Hair follicular keratinocyte (primary cell): Measurements from ENCODE around the gene CCR8.

DNA sequence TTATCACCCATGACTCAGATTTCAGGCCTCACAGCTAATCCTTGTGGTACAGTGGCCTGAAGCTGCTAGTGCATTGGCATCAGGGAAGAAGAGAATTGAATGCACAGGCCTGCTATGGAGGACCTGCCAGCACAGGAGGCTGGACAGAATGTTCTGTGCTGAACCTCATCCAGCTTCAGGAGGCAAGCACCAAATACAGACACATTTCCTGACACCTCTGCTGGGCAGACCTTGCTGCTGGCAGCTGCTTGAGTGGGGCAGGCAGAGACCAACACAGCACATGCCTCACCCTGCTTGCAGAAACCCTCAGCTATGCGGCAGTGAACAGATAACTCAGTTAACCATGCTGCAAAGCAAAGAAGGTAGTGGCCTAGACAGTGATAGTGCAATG is 68.0 kb upstream of the SCN5A start:
- RAMPAGE, long total RNA: no peak

- RAMPAGE, long total RNA: no peak
These were observed 18.3 kb downstream of the TTC21A start for GRCh38 chr3:39125633-39126267.

DNA sequence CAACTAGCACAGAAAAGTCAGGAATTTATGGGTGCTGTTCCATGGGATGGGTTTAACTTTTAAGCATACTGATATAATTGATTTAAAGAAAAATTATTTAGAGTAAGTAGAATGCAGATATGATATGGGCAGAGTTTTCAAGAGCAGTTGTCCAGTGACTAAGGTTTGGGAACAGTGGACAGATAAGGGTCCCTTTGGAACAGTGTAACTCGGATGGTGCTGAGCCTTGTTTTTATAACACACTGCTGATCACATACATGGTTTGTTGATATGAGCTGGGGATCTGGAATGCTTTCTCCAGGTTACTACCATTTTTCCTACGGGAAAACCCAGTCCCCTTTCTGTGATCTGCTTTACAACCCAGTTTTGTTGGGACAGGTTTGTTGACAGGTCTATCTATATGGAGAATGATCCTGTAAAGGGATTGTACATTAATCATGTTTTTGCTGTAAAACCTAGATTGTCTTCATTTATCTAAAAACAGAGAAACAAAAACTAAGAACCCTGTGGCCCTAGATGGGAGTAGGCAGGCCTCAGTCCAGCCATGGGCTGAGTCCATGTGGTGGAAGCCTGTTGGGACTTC is 13.4 kb downstream of the CSRNP1 start:
- RAMPAGE, long total RNA: no peak

DNA sequence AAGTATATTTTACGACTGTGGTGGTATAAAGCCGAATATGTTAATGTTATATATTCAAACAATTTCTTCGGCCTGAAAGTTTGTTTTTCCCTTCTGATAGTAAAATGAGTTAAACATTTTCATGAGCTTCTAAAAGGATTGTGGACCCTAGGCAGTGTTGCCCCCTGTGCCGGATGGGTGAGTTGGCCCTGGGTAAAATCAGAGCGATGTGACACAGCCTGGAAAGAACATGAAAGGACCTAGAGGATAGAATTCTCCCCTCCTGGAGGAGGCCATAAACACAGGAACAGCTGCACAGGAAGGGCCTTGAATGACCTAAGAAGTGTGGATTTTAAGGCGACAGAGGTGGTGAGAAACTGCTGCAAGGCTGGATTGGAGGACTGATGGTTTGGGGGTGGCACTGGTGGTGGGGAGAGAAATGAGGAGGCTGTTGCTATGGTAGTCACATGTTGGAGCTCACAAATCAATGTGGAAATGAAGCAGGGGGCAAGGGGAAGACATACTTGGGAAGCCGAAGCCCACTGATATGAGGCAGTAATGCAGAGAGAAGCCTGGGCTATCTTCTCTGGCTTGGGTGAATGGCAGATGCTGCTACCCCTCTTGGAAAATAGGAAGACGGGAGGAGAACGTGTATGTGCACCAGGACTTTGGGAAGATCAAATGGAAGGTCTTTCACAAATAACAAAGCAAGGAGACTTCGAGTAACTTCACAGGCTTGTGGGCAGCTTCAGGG is 13.8 kb downstream of the XIRP1 start:
- RAMPAGE, long total RNA: no peak

DNA sequence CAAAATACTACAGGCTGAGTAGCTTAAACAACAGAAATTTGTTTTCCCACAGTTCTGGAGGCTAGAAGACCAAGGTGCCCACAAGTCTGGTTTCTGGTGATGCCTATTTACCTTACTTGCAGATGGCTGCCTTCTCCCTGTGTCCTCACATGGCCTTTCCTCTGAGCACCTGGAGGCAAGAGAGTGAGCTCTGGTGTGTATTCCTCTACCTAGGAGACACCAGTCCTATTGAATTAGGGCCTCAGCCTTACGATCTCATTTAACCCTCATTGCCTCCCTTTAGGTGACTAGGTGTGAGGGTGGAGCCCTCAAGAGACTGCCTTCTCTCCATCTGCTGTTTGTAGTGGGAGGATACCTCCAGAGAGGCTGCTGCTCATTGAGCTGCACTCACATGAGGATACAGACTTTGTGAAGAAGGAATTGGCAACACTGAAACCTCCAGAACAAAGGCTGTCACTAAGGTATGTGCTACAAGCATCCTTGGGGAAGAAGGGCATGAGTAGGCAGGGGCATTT is at the start of gene CCR8:
CCR8 (plus strand) TSS at position 341 of the 515 bp plus-strand sequence.
- RAMPAGE, long total RNA: no peak

DNA sequence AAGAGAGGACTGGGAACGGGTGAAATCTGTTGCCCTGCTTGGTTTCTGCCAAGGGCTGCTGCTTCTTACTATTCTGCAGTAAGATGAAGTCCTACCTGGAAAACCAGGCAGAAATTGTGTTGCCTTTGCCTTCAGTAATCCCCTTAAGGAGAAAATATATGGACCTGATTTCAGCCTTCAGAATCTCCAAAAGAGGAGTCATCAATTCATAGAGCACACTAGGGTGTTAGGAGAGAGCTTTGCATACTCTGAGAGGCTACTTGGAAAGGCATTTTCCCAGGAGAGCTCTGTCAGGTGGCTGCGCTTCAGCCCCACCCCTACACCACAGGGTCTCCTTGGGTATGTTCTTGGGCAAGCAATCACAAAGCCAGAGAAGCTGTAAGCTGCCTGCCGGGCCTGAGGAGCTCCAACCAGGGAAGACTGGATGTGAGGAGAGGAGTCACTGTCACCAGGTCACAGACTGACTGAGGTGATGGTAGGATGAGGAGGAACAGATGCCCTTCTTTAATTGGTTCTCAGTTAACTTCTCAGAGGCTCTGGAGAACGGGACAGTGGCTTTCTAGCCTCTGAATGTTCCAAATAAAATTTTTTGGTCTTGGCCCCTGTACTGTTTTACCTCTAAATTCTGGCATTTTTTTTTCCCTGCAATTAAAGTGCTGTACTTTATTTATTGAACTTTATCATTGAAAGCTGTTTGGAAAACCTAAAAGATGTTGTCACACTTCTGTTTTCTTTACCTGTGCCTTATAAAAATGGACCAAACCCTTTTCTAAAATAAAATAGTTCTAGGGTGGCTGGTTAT is 9.8 kb upstream of the RPSA start:
- RAMPAGE, long total RNA: no peak

- RAMPAGE, long total RNA: no peak
These were observed 22.3 kb downstream of the RPSA start for GRCh38 chr3:39428761-39429301.

DNA sequence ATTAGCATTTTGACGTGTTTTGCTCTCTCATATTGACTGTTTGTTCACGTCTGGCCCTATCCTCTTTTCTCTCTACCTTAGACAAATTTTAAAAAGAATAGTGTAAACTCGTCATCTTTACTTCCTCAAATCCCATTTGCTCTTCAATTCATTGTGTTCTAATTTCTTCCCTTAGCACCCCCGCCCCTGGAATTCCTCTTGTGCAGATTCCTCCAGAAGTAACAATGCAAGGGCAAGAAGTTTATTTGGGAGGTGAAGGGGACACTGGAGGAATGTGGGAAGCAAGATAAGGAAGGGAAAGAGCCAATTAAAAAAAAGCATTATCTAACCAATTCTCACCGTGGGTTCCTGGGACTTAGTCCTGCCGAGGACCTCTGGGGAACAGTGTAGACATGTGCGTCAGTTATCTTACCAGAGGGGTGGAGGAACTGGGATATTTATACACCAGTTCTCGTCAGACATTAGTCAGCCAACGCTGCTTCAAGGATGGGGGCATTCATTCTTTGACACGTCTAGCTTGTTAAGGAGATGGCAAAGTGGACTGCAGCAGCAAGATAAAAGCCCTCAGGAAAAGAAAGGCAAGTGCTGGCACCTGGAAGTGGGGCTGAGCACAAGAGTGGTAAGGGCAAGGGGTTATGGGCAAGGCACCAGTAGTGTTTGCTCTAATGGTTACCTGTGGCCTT is 38.8 kb downstream of the MOBP start:
- RAMPAGE, long total RNA: no peak

- RAMPAGE, long total RNA: no peak
These were observed 163.2 kb upstream of the MYRIP start for GRCh38 chr3:39646175-39646546.

- RAMPAGE, long total RNA: no peak
These were observed 52.1 kb upstream of the MYRIP start for GRCh38 chr3:39757265-39757803.

GRCh38 chr3:39781485-39782028 is 27.9 kb upstream of the MYRIP start:
- RAMPAGE, long total RNA: no peak

DNA sequence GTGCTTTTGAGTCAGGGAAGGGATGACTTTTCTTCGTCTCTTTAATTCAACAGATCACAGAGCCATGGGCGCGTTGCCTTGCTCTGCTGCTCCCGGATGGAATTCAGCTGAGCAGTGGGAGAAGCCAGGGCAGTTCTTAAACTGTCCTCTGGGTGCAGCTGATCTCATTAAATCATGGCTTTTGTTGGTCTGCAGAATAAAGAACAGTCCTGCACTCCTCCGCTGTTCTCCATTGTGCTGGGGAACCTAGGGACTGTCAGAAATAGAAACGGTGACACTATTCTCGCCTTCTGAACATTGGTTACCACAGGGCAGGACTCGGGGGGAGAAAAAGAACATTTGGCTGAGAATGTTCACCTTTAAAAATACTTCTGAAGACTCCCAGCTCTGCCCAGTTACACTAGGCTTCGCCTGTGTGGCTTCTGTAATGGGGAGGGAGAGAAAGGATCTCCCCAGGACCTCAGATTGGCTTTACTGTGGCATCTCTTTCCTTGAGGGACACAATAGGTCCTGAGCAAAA is 71.2 kb upstream of the EIF1B start:
- RAMPAGE, long total RNA: no peak

GRCh38 chr3:40532051-40532833 is 7.5 kb downstream of the ZNF621 start:
- RAMPAGE, long total RNA: no peak

GRCh38 chr3:41159834-41160166 is 39.5 kb upstream of the CTNNB1 start:
- RAMPAGE, long total RNA: no peak

DNA sequence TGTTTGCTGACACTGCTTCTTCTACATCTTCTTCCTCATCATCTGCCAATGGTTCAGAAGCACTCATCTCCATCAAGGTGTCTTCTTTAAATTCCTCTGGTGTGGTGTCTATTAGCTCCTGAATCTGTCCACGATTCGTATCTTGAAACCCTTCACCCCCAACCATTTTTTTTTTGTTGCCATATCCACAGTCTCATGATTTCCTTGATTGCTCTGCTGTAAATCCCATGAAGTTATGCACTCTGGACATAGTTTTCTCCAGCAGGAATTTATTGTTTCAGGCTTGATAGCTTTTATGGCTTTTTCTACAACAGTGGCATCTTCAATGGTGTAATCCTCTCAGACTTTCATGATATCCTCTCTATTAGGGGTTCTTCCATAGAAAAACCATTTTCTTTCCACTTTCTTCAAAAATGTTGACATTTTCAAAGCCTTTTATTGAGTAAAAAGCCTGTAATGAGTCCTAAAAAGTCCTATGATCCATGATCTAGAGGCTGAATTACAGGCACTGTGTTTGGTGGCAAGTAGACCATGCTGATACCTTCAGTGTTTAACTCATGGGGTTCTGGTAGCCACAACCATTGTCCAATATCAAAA is 337.8 kb downstream of the CTNNB1 start:
- RAMPAGE, long total RNA: no peak

DNA sequence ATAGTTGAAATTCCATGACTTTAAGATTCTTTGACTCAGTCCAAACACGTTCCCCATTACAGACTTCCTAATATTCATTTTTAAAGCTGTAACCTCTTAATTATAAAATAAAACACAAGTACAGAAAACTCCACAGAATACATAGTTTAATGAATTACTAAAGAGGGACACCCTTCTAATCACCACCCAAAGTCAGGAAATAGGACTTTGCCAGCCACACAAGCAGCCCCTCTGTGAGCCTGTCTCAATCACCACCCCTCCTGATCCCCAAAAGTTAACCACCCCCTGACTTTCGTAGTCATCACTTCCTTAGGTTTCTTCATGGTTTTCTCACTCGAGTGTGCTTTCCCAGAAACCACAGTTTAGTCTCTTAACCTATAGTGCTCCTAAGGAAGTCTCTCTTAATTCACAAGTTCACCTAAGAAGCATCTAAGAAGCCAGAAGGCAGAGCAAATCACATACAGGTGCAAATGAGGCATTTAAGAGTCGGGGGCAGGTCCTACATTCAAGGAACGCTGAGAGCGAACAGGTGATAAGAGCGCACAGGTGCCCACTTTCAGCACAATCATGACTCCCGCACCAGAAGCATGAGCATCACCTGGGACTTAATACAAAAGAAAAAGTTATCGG is 1.1 kb downstream of the ULK4 start:
- RAMPAGE, long total RNA: no peak

GRCh38 chr3:42067224-42067776 is 23.9 kb upstream of the TRAK1 start:
- RAMPAGE, long total RNA: no peak

- RAMPAGE, long total RNA: no peak
These were observed 35.2 kb downstream of the CCK start for GRCh38 chr3:42230832-42231232.

DNA sequence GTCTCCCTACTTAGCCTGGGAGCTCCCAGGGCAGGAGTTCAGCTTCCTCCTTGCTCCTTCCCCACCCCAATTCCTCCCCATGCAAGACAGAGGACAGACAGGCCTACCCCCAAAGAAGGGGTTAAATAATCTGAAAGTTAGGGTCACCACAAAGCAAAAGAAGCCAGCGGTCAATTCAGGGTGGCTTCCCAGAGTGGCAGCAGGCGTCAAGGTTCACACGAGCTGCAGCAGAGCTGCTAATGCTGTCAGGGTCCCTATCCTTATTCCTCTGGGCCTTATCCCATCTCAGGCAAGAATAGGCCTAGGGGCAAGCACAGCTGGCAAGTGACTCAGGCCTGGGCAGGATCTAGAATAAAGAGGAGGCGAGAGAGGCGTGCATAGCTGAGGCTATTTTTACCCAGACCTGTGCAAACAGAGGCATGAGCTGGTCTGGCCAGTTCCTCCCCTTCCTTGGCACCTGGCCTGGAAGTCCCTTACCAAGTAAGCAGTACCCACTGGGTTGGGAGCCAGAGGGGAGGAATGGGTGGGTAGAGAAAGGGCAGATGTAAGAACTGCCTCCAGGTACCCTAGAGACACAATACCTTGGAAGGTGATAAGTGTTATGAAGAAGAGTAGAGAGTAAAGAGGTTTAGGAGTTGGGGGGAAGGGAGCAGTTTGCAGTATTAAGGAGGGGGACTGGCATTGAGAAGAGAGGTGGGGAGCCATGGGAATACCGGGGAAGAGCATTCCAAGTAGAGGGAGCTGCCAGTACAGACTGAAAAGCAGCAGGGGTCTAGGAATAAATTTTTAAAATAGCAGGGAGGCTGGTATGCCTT is 12.2 kb upstream of the VIPR1 start:
- RAMPAGE, long total RNA: no peak

DNA sequence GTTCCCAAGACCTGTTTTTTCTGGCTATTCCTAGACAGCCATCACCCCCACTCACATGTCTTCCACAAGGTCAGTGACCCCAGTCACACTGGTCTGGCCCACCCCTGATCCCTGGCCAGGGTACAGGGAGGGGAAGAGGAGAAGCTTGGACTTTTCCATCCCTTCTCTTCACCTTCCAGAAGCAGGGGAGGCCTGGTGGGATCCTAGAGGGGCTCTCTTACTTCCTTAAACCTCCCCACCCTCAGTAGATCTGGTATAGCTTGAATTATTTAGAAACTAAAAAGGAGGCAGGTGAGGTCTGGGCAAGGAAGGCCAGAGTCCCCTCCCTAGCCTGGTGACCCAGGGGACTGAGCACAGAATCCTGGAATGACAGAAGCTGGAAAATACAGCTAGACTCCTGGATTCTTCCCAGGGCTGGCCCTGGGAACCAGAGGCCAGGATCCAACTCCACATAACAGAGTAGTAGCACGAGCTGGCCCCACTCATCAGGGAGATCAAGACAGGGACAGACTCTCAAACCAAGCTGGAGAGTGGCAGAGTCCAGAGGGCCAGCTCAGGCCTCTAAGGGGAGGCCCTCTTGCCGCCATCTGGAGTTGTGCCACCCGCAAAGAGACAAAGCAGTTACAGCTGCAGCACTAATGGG is 10.6 kb downstream of the VIPR1 start:
- RAMPAGE, long total RNA: no peak